AG04449 (cell line): ENCODE results near the genes FHIT and ATXN7.

DNA sequence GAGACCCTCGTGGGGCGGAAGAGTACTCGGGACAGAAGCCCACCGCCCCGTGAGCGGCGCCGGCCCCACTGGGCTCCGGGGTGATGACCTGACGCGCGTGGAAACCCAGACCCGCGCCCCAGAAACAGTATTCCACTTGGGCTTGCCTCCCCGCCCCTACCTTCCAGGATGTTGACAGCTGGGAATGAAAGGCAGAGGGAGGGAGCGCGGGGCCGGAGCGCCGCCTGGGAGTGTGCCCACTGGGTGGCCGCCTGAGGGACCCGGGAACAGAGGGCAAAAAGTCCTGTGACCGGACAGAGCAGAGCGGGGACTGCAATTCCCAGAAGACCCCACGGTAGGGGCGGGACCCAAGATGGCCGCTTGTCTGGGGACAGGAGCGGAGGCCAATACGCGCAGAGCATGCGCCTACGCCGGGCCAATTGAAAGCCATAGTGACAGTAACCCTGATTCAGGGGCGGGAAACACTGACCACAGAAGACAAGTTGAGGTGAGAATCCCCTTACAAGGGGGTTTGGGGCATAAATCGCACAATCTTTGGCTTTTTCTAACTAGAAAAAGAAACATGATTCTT is at the start of gene FHIT:
FHIT (minus strand) TSS at position 312 of the 571 bp plus-strand sequence.
- RRBS: 3% methylated on average over 5 of the region's 35 CpGs

GRCh38 chr3:61590977-61591992 is 29.9 kb downstream of the PTPRG start:
- RRBS: no CpG with 5 or more reads among the region's 4 CpGs

DNA sequence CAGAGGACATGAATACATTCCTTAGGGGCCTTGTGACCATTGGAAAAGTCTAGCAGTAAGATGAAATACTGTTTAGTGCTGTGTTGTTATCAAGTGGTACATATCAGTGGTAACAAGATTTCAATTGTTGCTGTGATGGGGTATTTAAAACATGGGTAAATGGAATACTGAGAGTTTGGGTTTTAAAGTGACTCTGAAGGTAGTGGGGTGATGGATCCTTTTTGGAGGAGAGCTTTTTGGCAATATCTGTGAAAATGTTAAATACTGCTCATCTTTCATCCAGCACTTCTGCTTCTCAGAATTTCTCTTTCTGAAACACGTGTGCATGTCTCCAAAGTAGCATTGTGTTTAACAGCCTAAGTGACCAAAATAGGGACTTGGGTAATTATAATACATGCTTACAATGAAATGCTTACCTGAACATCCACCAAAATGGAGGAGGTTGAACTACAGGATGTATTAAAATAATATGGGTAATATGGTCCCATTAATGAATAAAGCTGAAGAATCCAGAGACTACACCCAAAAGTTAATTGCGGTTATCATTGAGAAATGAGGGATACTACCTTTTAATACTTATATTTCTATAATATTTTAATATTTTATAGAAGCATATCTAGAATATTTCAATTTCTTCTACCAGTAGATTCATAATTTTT is 195.4 kb downstream of the PTPRG start:
- RRBS: no CpG with 5 or more reads among the region's 2 CpGs

- RRBS: no CpG with 5 or more reads among the region's 4 CpGs
Observed at GRCh38 chr3:61885665-61886063, 324.3 kb downstream of the PTPRG start.

DNA sequence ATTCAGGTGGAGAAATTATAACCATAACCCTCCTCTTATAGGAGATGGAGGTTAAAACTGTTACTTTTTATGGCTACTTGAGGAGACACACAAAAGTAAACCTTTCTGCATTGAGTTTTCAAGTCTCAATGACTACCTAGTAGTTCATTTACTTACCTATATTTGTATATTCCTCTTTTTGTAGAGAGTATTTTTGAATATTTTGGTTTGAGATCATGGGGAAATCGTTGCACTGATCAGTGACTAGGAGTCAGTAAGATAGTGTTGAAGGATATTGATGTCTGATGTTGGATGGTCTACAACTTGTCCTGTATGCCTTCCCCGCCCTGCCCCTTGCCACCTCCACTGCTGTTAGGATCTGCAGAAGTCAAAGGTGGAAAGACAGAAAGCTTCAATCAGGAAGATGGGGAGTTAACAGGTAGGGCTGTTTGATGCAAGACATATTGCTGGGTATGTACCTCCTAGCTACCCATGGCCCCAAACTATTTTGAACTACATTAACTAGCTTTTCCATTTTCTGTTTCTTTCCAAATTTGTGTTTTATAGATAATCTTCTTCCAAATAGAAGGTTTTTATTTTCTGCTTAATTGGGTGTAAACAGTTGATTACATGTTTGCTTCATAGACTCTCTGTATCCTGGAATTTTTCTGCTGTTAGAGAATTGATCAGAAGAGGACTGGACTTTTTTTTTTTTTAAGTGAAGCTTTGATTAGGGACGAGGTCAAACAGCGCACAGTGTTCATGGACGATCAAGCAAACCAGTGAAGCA is 325.0 kb downstream of the PTPRG start:
- RRBS: no CpG with 5 or more reads among the region's 5 CpGs

- RRBS: no CpG with 5 or more reads among the region's 5 CpGs
Observed at GRCh38 chr3:61923975-61924587, 362.7 kb downstream of the PTPRG start.

- RRBS: no CpG with 5 or more reads among the region's 6 CpGs
Observed at GRCh38 chr3:61989475-61989851, 329.4 kb upstream of the C3orf14 start.

GRCh38 chr3:62167802-62168244 is 151.0 kb upstream of the C3orf14 start:
- RRBS: no CpG with 5 or more reads among the region's 9 CpGs

DNA sequence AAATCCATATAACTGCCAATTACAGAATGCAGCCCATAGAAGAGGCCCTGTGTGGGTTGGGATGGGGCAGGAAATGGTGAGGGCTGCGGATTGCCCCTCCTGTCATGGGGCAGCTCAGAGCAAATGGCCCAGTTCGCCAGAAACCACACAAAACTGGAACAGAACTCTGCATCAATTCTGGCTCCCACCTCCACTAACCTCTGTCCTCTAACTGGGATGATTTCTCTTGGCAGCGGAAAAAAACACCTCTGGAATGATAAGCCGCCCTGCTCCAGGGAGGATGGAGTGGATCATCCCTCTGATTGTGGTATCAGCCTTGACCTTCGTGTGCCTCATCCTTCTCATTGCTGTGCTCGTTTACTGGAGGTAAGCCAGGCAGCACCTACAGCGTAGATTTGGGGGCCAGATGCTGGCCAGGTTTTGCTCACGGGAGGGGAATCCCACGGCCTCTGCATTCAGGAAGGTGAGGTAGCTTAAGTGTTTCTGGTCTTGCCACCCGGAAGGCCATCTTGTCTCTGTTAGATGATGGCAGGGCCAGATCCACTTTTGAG is 100.1 kb upstream of the C3orf14 start:
- RRBS: no CpG with 5 or more reads among the region's 10 CpGs

- RRBS: no CpG with 5 or more reads among the region's 14 CpGs
Observed at GRCh38 chr3:63644884-63645405, 7.5 kb upstream of the SNTN start.

DNA sequence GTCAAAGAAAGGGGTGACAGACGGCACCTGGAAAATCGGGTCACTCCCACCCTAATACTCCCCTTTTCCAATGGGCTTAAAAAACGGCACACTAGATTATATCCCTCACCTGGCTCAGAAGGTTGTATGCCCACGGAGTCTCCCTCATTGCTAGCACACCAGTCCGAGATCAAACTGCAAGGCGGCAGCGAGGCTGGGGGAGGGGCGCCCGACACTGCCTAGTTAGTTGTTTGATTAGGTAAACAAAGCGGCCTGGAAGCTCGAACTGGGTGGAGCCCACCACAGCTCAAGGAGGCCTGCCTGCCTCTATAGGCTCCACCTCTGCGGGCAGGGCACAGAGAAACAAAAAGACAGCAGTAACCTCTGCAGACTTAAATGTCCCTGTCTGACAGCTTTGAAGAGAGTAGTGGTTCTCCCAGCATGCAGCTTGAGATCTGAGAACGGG is 7.0 kb upstream of the SNTN start:
- RRBS: no CpG with 5 or more reads among the region's 13 CpGs

GRCh38 chr3:63863682-63864055 is at the start of gene ATXN7:
Gene ATXN7, plus strand, starts transcription at chr3:63863867.
- RRBS: 1% methylated on average over 4 of the region's 67 CpGs

DNA sequence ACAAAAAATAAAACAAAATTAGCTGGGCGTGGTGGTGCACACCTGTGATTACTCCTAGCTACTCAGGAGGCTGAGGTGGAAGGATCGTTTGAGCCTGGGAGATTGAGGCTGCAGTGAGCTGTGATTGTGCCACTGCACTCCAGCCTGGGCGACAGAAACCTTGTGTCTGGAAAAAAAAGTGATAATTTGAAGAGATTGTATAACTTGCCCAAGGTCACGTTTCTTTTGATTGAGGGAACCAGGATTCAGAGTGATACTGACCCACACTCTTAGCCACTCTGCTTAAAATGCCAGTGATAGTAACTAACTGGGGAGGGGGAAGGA is 75.9 kb downstream of the PSMD6 start:
- RRBS: no CpG with 5 or more reads among the region's 4 CpGs

- RRBS: no CpG with 5 or more reads among the region's 1 CpG
Observed at GRCh38 chr3:64092692-64093033, 69.4 kb upstream of the PSMD6 start.

GRCh38 chr3:64098952-64099636 is 75.8 kb upstream of the PSMD6 start:
- RRBS: 99% methylated on average over 3 of the region's 35 CpGs

GRCh38 chr3:64326918-64328030 is 102.0 kb upstream of the PRICKLE2 start:
- RRBS: no CpG with 5 or more reads among the region's 15 CpGs

DNA sequence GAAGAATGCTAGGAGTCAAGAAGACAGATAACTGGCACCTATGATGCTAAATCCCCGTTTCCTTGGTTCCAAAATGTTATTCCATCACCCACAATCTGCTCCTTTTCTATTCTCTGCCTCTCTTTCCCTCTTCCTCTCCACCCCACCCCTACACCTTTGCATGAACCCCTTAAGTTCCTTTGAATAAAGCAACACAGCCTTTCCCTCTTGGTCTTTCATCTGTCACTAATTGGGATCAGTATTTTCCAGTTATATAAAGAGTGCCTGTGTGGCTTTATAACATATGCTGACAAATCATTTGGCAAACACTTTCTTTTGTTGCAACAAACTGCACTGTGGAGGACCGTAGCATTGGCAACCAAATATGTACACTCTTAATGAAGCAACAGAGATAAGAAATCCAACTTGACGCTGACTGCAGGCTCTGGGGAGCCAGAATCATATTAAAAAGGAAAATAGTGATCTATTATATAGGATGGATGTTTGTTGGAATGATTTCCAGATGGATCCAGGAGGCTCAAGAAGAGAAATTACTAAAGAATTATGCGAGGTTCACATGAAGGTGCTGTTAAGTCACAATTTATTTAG is 120.1 kb upstream of the PRICKLE2 start:
- RRBS: no CpG with 5 or more reads among the region's 4 CpGs

- RRBS: no CpG with 5 or more reads among the region's 6 CpGs
Observed at GRCh38 chr3:64462135-64462486, 225.7 kb downstream of the ADAMTS9 start.

- RRBS: no CpG with 5 or more reads among the region's 9 CpGs
Observed at GRCh38 chr3:64563530-64564560, 124.0 kb downstream of the ADAMTS9 start.

DNA sequence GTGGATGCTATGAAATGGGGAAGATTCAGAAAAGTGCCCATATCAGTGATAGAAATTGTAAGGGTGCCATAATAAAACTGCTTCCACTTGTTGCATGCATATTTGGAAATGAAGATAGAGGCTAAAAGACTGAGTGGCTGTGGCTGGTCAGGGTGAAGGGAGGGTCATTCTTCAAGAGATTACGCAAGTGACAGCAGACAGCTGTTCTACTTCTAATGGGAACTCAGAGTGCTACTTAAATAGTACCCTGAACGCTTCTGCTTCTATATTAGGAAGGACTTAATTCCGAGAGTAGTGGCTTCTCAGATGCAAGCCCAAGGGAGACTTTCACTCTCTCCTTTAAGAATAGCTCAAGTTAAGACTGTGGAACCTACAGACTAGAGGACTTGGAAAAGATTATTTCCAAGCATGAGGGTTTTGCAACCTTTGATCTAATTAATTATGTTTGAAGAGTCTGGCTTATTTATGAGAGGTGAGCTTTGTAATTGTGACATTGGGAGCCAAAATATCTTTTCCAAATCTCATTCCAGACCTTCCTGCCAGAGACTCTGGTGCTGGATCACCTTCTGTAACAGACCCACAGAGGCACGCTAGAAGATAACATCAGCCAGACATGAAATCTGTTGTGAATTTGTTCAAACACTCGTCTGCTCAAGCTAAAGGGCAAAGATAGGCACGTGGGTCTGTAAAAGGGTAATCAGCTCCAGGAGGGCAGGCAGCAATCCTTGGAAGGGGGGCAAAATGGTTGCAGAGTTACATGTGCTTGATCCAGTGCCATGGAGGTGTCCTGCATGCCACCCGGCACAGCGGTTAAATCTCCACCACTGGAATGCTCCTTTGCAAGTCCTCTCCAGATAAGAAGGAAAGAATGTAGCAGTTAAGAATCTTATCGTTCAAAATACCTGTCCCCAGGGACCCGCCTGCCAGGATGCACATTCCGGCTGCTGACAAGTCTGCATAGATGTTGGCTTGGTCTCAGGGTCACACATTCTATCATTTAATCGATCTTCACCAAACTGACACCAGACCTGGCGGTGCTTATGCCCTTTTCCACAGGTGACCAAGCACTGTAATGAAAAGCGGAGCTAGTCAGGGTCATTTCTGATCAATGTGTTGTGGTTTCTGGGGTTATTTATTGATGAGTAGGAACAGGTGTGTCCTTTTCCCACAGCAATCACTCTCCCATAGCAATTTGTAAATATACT is 75.0 kb downstream of the ADAMTS9 start:
- RRBS: no CpG with 5 or more reads among the region's 14 CpGs